Myometrial cell (primary cell): ENCODE results near the gene ZFP37.

- RAMPAGE, long total RNA = no peak
Observed at GRCh38 chr9:110255794-110256176, 522 bp downstream of the TXN start.

DNA sequence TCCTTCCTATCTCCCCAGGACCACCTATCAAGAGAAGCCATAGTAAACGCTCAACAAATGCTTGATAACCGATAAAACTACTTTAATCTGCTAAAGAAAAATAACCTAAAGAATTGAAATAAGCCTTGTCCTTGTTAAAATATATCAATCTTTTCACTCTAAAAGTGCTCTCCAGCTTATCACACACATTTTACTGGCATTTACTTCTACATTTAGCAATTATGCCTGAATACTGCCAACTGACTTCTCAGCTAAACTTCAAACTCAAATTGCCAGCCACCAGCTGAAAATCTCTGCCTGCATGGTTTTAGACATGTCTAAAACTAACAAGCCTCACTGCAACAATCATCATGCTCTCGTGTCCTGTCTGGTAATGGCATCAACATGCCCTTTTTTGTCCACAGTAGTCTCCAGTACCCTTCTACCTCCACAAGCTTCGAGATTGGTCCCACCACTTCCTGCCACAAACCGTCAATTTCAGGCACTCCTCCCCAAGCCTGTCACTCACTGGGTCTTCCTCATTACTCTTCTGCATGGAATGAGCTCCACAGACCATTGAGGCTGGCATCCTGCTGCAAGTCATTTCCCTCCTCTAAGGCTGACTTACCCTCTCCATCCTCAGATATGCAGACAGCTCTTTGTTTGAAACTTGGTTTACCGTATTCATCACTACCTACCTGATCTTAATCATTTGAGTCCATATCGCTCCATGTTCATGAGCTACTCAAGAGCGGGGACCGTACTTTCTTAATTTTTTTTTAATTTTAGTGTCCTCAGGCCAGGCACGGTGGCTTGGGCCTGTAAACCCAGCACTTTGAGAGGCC, 9.1 kb downstream of the LPAR1 start:
- RAMPAGE, long total RNA = no peak

DNA sequence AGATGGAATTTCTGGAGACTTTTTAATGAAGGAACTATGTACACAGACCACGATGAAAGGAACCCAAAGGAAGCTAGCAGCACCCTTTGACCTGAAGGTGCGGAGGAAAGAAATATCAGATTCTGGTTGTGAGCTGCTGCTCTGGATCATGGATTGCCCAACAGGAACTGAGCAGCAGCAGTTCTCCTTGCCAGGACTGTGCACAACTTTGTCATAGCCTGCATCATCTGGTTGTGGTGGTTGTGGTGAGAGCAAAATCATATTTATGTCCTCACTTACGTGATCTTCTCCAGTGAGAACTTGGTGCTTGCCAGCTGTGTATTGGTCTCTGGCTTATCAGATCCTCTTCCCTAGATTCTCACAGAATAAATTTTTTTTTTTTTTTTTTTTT, 70.7 kb upstream of the LPAR1 start:
- RAMPAGE, long total RNA = no peak

- RAMPAGE, long total RNA = no peak
Observed at GRCh38 chr9:111356389-111357217, 26.6 kb upstream of the OR2K2 start.

DNA sequence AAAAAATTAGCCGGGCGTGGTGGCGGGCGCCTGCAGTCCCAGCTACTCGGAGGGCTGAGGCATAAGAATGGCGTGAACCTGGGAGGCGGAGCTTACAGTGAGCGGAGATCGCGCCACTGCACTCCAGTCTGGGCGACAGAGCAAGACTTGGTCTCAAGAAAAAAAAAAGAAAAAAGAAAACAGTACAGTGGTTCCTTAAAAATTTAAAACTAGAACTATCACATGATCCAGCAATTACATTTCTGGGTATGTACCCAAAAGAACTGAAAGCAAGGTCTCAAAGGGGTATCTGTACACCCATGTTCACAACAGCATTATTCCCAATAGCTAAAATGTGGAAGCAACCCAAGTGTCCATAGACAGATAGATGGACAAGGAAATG, 2.8 kb downstream of the ECPAS start:
- RAMPAGE, long total RNA = no peak

- RAMPAGE, long total RNA = no peak
Observed at GRCh38 chr9:111900419-111900759, 3.8 kb downstream of the UGCG start.

DNA sequence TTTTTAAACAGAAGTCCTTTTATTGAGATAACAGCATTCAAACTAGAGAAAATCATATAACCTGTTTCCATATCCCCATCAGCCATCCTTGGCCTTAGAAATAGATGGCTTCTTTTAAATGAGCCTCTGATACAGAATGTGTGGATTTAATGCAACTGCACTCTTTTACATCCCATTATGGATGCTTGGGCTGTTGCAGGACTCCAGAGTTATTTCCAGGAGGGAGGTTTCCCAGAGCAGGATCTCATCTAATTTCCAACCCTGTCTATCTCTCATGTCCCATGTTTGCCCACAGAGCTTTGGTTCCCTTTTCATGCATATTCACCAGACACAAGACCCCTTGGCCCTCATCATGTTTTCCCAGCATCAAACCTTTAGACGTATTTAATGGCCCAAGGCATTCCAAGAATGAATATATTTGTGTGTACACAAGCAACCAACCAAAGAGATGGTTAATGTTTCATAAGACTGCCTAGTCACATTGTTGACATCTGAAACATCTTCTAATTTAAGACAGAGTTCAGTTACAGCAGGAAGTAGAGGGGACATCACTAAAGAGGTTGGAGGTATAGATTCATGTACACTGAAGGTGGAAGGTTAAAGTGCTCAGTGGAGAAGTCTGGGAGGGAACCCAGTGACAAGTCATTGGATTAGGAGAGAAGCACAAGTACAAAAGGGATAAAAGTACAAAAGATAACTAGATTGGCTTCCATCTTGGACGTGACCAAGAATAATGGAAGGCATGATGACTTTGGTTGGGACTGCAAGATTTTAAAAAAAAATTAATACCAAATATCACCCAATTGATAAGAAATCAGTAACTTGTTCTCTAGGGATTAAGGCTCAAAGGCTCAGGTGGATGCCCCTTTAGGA, 49.2 kb downstream of the SUSD1 start:
- RAMPAGE, long total RNA = no peak

DNA sequence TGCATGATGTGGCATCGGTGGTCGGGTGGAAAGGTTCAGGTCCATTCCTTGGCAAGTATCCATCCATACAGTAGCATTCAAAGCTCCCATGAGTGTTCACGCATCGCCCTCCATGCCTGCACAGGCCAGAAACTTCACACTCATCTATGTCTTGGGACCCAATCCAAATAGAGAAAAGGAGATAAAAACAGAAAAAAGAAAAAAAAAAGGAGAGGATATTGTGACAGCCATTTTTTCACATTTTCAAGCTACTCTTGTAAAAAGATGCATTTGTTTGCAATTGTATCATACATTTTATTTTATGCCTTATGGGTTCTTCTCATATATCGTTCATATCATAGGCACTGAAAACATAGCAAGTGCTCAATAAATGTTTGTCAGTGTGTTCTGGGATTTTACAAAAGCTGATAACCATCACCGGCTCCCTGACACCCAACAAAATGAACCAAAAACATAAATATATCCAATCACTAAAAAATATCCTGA, 31.6 kb downstream of the SUSD1 start:
- RAMPAGE, long total RNA = no peak

DNA sequence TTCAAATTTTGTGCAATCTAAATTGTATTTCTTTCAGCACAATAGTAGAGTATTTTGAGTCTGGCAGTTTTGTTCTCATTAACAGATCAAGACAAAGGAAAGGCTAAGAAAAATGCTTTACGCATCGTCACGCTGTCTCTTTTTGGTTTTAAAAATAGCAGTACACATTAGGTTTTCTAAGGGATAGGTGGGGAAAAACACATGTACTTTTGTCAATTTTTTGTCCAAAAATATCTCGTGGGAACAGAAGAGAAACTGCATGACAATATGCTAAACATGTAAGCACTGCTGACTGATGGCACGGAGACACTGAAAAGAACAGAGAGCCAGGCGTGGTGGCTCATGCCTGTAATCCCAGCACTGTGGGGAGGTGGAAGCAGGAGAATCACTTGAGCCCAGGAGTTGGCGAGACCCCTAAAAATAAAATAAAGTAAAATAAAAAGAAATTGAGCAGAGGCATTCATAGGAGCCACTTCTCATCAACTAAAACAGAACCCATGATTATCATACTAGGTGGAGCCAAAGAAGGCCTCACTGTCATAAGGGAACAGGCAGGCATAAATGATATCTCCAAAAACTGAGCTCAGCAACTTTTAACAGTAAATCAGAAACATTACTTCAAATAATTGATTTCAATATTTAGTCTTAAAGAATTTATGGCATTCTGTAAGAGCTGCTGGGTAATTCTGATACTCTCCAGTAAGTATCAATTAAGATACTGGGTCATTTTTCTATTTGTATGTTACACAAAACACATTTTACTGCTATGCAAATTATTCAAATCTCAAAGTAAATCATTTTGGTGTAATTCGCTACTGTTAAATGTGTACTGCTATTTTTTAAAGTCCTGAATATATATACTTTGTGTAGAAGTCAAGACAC, 45.1 kb upstream of the SUSD1 start:
- RAMPAGE, long total RNA = no peak

GRCh38 chr9:112222408-112222995, 47.4 kb upstream of the SUSD1 start:
- RAMPAGE, long total RNA = no peak

DNA sequence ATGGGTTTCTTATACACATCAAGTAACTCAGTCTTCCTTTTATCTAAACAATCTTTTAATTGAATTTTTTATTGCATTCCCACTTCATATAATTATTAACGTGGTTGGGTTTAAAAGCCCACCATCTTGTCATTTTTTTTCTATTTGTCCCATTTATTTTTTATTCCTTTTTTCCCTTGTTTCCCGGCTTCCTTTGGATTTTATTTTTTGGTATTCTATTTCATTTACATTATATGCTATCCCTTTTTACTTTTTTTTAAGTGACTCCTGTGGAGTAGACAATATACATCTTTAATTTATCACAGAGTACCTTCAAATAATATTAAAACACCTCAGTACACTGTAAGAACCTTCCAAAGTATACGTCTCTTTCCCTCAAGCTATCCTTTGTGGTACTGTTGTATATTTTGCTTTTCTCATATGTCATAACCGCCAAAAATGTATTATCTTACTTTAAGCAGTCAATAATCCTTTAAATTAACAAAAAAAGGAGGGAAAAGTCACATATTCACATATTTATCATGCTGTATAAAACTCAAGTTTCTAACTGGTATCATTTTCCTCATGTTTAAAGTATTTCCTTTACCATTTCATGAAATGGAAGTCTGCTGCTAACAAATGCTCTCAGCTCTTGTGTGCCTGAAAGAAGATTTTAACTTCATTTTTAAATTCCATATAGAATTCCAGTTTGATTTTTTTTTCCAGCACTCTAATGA, 47.1 kb downstream of the PTBP3 start:
- RAMPAGE, long total RNA = no peak

DNA sequence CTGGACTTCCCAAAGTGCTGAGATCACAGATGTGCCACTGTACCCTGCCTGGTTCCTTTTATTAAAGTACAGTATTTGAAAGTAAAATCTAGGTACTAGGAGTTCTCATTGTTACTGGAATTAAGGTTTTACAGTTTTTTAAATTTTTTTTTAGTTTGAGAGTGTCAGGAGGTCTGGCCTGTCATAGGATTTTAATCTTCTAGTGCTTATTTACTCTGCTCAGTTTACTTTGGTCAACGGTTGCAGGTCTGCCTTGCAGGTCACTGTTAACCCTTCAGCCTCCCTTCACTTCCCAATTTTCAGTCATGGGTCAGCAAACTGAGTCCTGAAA, 18.7 kb upstream of the PTBP3 start:
- RAMPAGE, long total RNA = no peak

DNA sequence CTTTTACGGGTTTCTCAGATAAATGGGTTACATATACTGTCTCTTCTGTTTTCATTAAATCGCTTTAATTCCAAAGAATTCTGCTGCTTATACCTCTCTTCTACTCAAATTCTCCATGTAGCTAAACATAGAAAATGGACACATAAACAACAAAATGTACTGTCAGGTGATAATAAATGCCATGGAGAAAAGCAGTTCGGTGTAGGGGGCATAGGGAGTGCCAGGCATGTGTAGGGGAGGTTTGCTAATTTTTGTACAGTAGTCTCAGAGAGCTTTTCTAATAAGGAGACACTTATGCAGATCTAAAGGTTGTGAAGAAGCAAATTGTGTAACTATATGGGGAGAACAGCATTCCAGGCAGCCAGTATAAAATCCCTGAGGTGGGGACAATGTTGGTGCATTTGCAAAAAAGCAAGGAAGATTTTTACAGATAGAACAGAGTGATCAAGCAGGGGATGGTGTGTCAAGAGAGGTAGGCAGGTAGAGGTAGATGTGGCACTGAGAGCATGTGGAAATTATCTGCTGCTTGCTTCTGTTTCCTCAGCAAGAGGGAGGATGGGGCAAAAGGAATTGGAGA, 24.0 kb downstream of the KIAA1958 start:
- RAMPAGE, long total RNA = no peak

- RAMPAGE, long total RNA = no peak
Observed at GRCh38 chr9:112711123-112711610, 6.8 kb downstream of the INIP start.

DNA sequence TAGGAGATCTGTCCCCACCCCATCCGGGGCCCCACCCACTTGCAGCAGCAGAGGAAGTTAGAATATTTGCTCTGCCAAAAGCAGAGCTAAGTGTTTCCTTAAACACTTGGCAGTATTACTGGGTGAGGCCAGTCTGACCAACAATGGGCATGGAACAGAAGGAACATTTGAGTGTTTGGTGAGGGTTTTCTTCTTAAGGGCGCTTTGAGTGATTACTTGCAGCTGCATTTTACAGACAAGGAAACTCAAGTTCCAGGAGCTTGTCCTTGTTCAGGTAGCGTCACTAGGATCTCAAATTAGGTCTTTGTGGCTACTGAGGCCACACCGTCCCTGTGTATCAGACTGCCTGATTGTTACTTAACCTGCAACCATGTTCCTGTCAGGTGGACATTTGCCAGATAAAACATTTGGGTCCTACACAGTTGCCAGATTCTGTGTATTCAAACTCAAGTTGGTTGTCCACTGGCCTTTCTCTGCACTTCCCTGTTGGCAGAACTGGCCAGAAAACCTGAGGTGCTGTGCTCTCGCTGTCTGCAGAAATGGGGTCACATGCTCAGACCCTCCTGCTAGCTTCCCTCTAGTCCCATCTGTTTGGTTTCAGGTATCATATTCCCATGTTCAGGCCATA, 59.3 kb downstream of the SLC46A2 start:
- RAMPAGE, long total RNA = no peak

GRCh38 chr9:113055904-113057131, at the start of gene ZFP37:
Gene ZFP37, minus strand, starts transcription at chr9:113056724.
- RAMPAGE, long total RNA = start-site peak on the minus strand at chr9:113056683-113056724, 25 and 98 reads in 2 replicates

- RAMPAGE, long total RNA = no peak
Observed at GRCh38 chr9:113151769-113152433, 1.1 kb downstream of the SLC31A2 start.

DNA sequence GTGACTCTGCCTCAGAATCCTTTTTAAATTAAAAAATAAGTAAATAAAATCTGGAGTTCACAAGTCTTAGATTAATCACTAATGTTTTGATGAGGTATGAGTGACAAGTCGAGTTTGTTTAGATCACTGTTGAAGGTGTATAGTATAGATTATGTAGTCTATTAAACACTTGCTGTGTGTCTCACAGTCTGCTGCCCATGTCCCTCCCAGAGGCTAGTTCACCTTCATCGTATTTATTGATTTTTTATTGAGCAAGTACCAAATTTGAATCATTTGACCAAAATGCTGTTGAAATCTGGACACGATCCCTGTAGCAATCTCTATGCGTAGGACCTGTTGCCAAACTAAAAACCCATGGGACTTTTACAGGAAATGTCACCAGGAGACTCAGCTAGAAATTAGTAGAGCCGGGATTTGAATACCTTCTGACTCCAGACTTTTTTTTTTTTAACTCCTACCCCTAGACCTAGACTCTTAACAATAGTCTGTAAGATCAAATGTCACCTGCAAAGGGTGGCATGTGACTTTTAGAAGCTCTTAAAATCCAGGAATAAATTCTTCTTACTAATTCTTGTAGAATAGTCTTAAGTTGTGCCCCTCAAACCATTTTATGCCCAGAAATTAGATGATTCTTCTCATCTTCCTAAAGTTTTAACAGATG, 17.5 kb downstream of the SLC31A1 start:
- RAMPAGE, long total RNA = no peak

DNA sequence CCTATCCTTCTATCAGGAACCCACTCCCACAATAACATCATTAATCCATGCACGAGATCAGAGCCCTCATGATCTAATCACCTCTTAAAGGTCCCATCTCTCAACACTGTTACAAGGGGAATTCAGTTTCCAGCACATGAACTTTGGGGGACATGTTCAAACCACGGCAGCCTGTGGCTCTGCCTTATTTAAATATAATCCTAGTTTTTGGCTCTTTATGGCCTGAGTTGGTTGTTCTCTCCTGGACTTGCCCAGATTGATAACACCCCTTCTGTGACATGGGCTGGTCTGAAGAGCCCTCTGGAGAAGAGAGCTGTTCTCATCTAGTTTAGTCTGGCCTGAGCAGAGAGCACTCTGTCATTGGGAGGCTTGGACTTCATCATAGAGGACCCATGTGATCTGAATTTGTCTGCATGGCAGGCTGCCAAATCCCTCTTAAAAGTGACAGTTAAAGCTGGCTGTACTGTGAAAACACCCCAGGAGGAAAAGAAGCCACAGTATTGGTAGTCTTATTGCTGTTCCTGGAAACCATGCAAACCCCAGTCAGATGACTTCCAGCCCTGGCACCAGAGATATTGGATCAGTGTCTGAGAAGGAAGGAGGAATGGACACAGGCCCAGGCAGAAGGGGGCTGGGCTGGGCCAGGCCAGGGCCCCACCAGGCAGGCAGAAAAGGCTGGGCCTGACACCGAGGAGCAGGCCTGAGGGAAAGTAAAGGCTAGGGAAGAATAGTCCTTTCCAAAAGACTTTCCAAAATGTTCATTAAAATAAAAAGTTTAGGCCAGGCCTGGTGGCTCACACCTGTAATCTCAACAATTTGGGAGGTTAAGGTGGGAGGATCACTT, 3.7 kb upstream of the WDR31 start:
- RAMPAGE, long total RNA = no peak

GRCh38 chr9:113346219-113346982, 2.9 kb upstream of the BSPRY start:
- RAMPAGE, long total RNA = no peak